Brain (tissue), 1 donor: Measurements from ENCODE around the genes OGN and OMD.

GRCh38 chr9:90991928-90992588 is 190.4 kb downstream of the SYK start:
- RRBS = no CpG with 5 or more reads among the region's 1 CpG

DNA sequence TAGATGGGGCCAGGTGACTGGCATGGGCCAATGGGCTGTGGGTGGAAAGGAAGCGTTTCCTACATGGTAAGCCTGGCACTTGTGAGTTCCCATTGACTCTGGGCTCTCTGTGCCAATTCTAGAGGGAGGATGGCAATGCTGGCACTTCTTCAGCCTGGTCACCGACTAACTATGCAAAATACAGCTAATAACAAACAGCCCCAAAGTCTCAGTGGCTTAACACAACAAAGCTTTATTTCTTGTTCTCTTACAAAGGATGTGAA is 258.1 kb downstream of the SYK start:
- RRBS = no CpG with 5 or more reads among the region's 2 CpGs

DNA sequence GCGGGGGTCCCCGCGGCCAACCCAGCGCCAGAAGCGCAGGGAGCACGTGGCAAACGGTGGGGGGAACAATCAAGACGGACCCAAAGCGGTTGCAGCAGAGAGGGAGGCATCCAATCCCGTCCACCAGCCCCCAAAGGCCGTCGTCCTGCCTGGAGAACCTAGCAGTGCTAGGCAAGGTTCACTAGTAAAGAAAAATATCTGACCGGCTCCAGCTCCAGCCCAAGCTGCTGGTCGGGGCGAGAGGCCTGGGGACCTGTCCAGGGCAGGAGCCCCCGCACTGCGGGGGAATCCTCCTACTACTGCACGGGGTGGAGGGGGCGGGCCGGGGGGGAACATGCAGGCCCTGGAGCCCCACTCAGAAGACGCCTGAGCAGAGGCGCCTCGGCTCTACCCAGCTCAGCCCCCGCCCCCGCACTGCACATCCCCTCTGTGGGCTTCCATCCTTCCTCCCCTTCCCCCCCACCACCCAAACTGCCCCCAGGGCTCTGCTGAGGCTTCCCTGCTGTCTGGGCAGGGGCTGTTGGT is 201.3 kb downstream of the AUH start:
- RRBS = no CpG with 5 or more reads among the region's 25 CpGs

DNA sequence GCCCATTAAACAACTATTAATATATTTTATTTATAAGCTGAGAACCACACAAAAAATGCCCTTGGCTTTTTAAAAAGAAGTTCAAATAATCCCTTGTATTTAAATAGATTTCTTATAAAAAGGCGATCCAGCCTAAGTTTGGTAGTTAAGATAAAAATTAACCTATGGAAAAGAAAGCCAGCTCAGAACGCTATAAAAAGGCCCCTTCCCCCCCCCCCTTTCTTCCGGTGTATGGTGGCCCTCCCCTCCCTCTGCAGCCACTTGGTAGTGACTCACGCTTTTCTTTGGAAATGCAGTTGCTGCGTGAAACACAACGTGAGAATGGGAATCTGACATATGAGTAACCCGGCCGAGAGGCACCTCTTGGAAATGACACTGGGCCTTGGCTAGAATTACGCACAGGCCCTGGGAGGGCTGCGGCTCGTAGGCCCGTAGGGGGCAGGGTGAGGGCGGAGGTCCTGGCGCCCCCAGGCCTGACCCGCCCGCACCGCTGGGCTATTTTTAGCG is 168.9 kb downstream of the AUH start:
- RRBS = no CpG with 5 or more reads among the region's 18 CpGs

- RRBS = no CpG with 5 or more reads among the region's 6 CpGs
These were observed 167.4 kb downstream of the AUH start for GRCh38 chr9:91194396-91194729.

GRCh38 chr9:91301051-91301732 is 60.5 kb downstream of the AUH start:
- RRBS = no CpG with 5 or more reads among the region's 5 CpGs

DNA sequence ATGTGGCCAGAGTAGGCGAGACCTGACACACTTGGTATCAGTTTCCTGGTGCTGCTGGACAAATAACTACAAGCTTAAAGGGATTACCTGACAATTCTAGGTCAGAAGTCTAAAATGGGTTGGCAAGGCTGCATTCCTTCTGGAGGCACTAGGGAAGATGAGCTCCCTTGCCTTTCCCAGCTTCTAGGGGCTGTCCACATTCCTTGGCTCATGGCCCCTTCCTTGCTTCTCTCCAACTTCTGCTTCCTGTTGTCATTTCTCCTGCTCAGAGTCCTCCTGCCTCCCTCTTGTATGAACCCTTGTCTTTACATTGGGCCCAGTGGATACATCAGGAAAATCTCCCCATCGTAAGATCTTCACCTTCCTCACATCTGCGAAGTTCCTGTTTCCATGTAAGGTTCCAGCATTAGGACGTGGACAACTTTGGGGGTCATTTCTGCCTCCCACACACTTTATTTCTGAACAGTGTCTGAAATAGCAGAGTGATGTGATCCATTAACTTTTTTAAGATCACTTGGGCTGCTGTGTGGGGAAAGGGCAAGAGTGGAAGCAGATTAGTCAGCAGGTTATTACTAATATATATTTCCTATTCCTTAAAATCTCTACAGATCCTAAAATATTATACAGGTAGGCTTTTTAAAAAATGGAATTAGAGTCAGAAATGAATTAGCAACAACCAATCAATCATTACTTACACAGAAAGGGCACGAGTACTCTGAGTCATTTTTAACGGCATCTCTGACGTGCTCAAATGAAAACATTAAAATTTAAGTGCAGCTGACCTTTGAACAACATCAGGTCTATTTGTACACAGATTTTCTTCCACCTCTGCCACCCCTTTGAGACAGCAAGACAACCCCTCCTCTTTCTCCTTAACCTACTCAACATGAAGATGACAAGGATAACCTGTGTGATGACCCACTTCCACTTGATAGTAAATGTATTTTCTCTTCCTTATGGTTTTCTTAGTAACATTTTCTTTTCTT is 19.4 kb downstream of the AUH start:
- RRBS = no CpG with 5 or more reads among the region's 7 CpGs

GRCh38 chr9:91421231-91421880 is 2.3 kb downstream of the NFIL3 start:
- RRBS = 2% methylated on average over 13 of the region's 60 CpGs

DNA sequence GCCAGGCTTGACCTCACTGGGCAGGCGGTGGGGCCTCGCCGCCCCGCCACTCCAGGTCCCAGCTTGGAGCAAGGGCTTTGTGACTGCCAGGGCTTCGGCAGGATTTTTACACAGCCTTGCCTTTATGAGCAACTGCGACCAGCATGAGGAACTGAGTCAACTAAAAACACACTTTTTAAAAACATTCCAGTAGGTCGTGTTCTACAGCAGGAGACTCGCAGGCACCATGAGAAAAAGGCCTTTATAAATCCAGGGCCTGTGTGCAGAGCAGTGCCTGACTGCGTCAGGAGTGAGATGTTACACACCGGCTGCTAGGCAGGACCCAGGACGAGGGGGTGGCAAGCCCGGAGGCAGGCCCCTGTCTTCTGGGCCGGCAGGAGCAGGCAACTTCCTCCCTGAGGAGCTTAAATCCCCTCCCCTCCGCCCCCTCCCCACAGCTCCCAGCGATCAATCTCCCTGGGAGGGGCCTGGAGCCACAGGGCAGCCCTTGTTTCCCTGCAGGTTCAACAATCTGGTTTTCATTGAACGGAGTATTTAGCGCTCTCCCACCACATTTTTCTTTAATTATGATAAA is 92.6 kb downstream of the ROR2 start:
- RRBS = 39% methylated on average over 3 of the region's 17 CpGs

DNA sequence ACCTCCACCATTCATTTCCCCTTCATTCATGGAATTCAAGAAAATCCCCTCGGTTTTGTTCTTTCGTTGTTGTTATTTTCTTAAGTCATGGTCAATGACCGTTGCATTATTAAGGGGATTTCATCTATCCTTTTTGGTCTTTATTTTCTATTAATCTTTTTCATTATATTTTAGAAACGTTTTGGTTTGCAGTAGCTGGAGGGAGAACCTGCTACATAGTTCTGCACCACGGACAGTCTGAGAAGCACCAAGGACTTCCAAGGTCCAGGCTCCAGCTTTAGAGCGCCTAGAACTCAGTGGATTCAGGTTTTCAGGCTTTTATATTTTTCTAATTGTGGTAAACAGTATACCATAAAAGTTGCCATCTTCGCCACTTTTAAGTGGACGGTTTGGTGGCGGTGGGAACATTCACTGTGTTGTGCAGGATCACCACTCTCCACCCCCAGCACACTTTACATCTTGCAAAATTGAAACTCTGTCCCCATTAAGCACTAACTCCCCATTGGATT is 43.4 kb downstream of the ROR2 start:
- RRBS = no CpG with 5 or more reads among the region's 9 CpGs

- RRBS = 3% methylated on average over 8 of the region's 20 CpGs
These were observed 820 bp downstream of the ROR2 start for GRCh38 chr9:91949294-91949521.

DNA sequence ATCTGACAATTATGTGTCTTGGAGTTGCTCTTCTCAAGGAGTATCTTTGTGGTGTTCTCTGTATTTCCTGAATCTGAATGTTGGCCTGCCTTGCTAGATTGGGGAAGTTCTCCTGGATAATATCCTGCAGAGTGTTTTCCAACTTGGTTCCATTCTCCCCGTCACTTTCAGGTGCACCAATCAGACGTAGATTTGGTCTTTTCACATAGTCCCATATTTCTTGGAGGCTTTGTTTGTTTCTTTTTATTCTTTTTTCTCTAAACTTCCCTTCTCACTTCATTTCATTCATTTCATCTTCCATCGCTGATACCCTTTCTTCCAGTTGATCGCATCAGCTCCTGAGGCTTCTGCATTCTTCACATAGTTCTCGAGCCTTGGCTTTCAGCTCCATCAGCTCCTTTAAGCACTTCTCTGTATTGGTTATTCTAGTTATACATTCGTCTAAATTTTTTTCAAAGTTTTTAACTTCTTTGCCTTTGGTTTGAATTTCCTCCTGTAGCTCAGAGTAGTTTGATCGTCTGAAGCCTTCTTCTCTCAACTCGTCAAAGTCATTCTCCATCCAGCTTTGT is 28.4 kb downstream of the SPTLC1 start:
- RRBS = no CpG with 5 or more reads among the region's 8 CpGs

DNA sequence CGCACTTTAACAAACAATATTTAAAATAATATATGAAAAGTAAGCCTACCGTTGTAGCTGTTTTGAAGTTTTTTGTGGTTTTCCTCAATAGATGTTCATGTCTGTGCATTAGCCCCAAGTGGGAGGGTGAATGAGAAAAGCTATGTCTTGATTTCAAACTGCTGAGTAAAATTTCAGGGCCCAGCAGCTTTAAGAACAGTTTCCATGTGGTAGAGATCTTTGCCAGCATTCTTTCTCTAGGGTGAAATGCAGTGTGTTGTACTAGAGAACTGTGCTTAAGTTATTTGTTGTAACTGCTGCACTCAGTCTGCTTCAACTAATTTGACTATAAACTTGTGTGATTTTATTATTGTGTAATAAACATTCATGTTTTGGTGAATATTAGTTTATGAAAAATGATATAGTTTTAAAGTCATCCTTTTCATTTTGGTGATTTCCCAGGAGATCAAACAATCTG is at the start of gene OGN:
TSS of gene OGN (minus strand) at position 132 of the 457 bp plus-strand sequence.
- RRBS = no CpG with 5 or more reads among the region's 2 CpGs

GRCh38 chr9:92405755-92406469 is 1.5 kb upstream of the OGN start:
- RRBS = no CpG with 5 or more reads among the region's 5 CpGs

DNA sequence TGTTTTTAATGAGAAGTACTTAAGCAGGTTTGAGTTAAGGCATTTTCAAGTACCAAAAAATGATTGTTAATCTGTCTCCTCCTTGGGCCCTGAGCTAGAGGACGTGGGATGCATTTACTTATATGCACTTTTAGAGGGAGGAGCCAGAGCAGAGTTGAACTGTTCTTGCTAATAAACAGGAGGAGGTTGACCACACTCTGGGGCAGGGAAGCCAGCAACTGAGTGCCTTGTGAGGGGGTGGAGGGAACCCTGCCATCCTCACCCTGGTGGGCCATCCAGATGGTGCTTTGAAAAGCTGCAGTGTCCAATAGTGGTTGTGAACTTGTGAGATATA is 5.8 kb upstream of the OGN start:
- RRBS = no CpG with 5 or more reads among the region's 1 CpG

GRCh38 chr9:92424199-92424837 is at the start of gene OMD:
OMD (minus strand) TSS chr9:92424471.
- RRBS = no CpG with 5 or more reads among the region's 3 CpGs

DNA sequence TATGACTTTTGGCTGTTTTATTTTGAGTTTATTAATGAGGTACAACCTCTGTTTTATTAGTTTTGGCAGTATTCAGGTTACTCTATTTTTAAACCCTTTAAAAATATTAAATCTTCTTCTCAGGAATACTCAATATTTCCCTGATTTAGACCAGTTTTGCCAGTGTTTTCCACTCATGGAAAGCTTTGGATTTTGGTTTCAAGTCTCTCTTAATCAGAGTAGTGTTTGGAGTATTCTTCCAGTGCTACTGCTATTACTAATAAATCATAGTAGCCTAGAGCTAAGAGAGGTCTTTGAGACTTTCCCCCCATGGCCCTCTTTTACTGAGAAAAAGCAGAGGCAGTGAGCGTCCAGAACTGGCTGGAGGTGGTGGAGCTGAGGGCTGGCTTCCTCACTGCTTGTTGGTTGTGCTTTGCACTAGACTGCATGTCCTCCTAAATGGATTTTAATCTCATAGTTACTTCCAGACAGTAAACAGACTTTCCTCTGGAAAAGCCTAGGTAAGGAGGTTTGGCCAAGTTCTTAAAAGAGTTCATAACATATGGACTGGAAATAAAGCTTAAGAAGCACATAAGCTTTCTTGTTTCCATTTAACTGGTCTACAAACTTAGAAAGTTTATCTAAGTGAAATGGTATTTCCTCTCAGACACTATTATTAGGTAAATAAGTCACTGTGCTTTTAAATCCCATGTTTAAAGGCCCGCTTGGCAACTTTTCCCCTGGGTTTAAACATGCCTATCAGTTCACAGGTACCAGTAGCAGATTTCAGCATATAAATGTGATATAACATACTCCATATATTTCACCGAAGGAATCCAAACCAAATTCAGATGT is 55.6 kb downstream of the ECM2 start:
- RRBS = no CpG with 5 or more reads among the region's 3 CpGs

GRCh38 chr9:92501657-92502078 is 34.1 kb downstream of the ECM2 start:
- RRBS = no CpG with 5 or more reads among the region's 3 CpGs

DNA sequence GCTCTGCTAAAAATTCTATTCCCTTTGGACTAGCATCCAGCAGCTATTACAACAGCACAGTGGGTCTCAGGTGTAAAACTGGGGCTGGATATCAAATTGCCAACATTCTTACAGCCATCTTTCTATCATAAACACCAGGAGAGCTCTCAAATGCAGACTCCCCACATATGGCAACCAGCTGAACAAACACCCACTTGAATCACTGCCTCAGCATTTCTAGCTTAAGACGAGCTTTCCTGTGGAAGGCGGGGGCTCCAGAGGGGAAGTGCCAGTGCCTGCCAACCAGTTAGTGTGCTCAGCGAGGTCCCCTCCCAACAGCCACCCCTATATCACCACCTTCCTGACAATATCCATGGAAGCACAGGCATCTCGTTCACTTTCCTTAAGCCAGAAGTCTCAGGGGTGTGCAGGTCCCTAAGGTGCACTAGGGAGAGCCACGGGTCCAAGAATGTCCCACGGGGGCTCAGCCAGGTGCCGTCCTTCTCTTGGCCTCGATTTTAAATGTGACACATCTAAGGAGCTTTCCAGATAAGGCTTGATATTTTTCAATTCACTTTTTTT is 62.1 kb downstream of the IPPK start:
- RRBS = no CpG with 5 or more reads among the region's 8 CpGs

GRCh38 chr9:92664699-92665197 is 5.2 kb downstream of the IPPK start:
- RRBS = 16% methylated on average over 3 of the region's 10 CpGs